ENCODE data around the gene GPA33.

GRCh38 chr1:166947438-166948109 lies 27.8 kb downstream of the ILDR2 start:
- RAMPAGE, long total RNA, result no peak
- RRBS, 2 experiments, result 4 to 6% methylated on average over 8 to 12 of the region's 45 CpGs
CAGE:
- cytosol, long polyA minus RNA, result no peak
- cytosol, long polyA plus RNA, result no peak
- long polyA plus RNA, result no peak
- nucleolus, long total RNA, result no peak
- nucleus, long polyA plus RNA, result no peak
- nucleus, long total RNA, result no peak

- RAMPAGE, long total RNA, result no peak
- RRBS, 2 experiments, result no CpG with 5 or more reads among the region's 20 CpGs
CAGE:
- cytosol, long polyA minus RNA, result no peak
- cytosol, long polyA plus RNA, result no peak
- long polyA plus RNA, result no peak
- nucleolus, long total RNA, result no peak
- nucleus, long polyA plus RNA, result no peak
- nucleus, long total RNA, result no peak
Measured at GRCh38 chr1:167043875-167044580, 46.1 kb downstream of the GPA33 start.

- RAMPAGE, long total RNA, result no peak
- RRBS, 2 experiments, result under 1 to 2% methylated on average over 9 of the region's 29 CpGs
CAGE:
- cytosol, long polyA minus RNA, result no peak
- cytosol, long polyA plus RNA, result no peak
- long polyA plus RNA, result no peak
- nucleolus, long total RNA, result no peak
- nucleus, long polyA plus RNA, result no peak
- nucleus, long total RNA, result no peak
Measured at GRCh38 chr1:167066477-167067062, 23.6 kb downstream of the GPA33 start.

- RAMPAGE, long total RNA, result no peak
- RRBS, 2 experiments, result no CpG with 5 or more reads among the region's 2 CpGs
CAGE:
- cytosol, long polyA minus RNA, result no peak
- cytosol, long polyA plus RNA, result no peak
- long polyA plus RNA, result no peak
- nucleolus, long total RNA, result no peak
- nucleus, long polyA plus RNA, result no peak
- nucleus, long total RNA, result no peak
Measured at GRCh38 chr1:167090230-167091176, at the start of gene GPA33. Gene GPA33 (minus strand): TSS chr1:167090377.

GRCh38 chr1:167105231-167105887 lies 11.5 kb downstream of the STYXL2 start:
- RAMPAGE, long total RNA, result no peak
- RRBS, 2 experiments, result no CpG with 5 or more reads among the region's 10 CpGs
CAGE:
- cytosol, long polyA minus RNA, result no peak
- cytosol, long polyA plus RNA, result no peak
- long polyA plus RNA, result no peak
- nucleolus, long total RNA, result no peak
- nucleus, long polyA plus RNA, result no peak
- nucleus, long total RNA, result no peak

GRCh38 chr1:167239214-167240160 lies 18.8 kb downstream of the POU2F1 start:
- RAMPAGE, long total RNA, result no peak
- RRBS, 2 experiments, result no CpG with 5 or more reads among the region's 5 CpGs
CAGE:
- cytosol, long polyA minus RNA, result no peak
- cytosol, long polyA plus RNA, result no peak
- long polyA plus RNA, result no peak
- nucleolus, long total RNA, result no peak
- nucleus, long polyA plus RNA, result no peak
- nucleus, long total RNA, result no peak

- RAMPAGE, long total RNA, result no peak
- RRBS, 2 experiments, result no CpG with 5 or more reads among the region's 2 CpGs
CAGE:
- cytosol, long polyA minus RNA, result no peak
- cytosol, long polyA plus RNA, result no peak
- long polyA plus RNA, result no peak
- nucleolus, long total RNA, result no peak
- nucleus, long polyA plus RNA, result no peak
- nucleus, long total RNA, result no peak
Measured at GRCh38 chr1:167421734-167422113, 96.6 kb downstream of the CD247 start.

- RAMPAGE, long total RNA, result no peak
- RRBS, 2 experiments, result 11 to 43% methylated on average over 1 of the region's 13 CpGs
CAGE:
- cytosol, long polyA minus RNA, result no peak
- cytosol, long polyA plus RNA, result no peak
- long polyA plus RNA, result no peak
- nucleolus, long total RNA, result no peak
- nucleus, long polyA plus RNA, result no peak
- nucleus, long total RNA, result no peak
Measured at GRCh38 chr1:167437867-167438818, 80.2 kb downstream of the CD247 start.

- RAMPAGE, long total RNA, result no peak
- RRBS, 2 experiments, result no CpG with 5 or more reads among the region's 2 CpGs
CAGE:
- cytosol, long polyA minus RNA, result no peak
- cytosol, long polyA plus RNA, result no peak
- long polyA plus RNA, result no peak
- nucleolus, long total RNA, result no peak
- nucleus, long polyA plus RNA, result no peak
- nucleus, long total RNA, result no peak
Measured at GRCh38 chr1:167474183-167474471, 44.2 kb downstream of the CD247 start.

GRCh38 chr1:167477499-167477901 lies 40.8 kb downstream of the CD247 start:
- RAMPAGE, long total RNA, result no peak
- RRBS, 2 experiments, result no CpG with 5 or more reads among the region's 4 CpGs
CAGE:
- cytosol, long polyA minus RNA, result no peak
- cytosol, long polyA plus RNA, result no peak
- long polyA plus RNA, result no peak
- nucleolus, long total RNA, result no peak
- nucleus, long polyA plus RNA, result no peak
- nucleus, long total RNA, result no peak

DNA sequence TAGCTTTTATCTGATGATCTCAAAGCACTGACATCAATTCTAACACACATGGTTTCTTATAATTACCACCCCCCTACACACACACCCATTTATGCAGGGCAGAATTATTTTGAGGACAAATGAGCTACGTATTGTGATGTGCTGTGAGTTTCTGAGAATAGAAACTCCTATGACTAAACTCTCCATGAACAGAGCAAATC lies 17.9 kb downstream of the CD247 start:
- RAMPAGE, long total RNA, result no peak
- RRBS, 2 experiments, result no CpG with 5 or more reads among the region's 1 CpG
CAGE:
- cytosol, long polyA minus RNA, result no peak
- cytosol, long polyA plus RNA, result no peak
- long polyA plus RNA, result no peak
- nucleolus, long total RNA, result no peak
- nucleus, long polyA plus RNA, result no peak
- nucleus, long total RNA, result no peak

GRCh38 chr1:167514144-167514591 lies 4.2 kb downstream of the CD247 start:
- RAMPAGE, long total RNA, result no peak
- RRBS, 2 experiments, result 95% methylated on average over 3 of the region's 12 CpGs; no CpG with 5 or more reads in 1 of the 2 experiments
CAGE:
- cytosol, long polyA minus RNA, result no peak
- cytosol, long polyA plus RNA, result no peak
- long polyA plus RNA, result no peak
- nucleolus, long total RNA, result no peak
- nucleus, long polyA plus RNA, result no peak
- nucleus, long total RNA, result no peak

GRCh38 chr1:167630725-167631629 lies 945 bp downstream of the RCSD1 start:
- RAMPAGE, long total RNA, result no peak
- RRBS, 2 experiments, result no CpG with 5 or more reads among the region's 12 CpGs
CAGE:
- cytosol, long polyA minus RNA, result no peak
- cytosol, long polyA plus RNA, result start-site peak on the minus strand at chr1:167631085-167631182, 21 and 10 reads in 2 replicates; start-site peak on the minus strand at chr1:167631258-167631342, 16 and 13 reads in 2 replicates
- long polyA plus RNA, result no peak
- nucleolus, long total RNA, result start-site peak on the minus strand at chr1:167631138-167631157, 27 reads; start-site peak on the minus strand at chr1:167631214-167631278, 56 reads
- nucleus, long polyA plus RNA, result start-site peak on the minus strand at chr1:167631083-167631122, 19 and 37 reads in 2 replicates
- nucleus, long total RNA, result no peak

DNA sequence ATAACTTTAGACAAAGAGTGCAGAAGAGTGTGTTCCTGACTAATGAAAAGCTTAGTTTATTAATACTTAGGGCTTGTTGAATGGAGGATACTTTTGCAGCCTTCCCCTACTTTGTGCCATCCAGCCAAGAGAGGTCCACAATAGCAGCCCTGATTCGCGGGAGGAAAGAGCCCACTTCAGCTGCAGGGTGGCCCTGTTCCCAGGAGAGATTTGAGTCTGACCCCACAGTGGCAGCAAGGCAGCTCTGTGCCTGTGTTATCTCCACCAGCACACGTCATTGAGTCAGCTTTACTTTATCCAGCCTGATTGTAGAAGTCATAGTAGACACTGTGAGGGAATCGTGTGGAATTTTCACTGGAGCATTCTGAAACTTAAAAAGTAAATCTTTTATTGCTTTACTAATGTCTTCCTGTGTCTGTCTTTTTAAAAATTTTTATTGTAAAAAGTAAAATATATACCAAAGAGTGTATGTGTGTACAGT lies 35.2 kb downstream of the MPZL1 start:
- RAMPAGE, long total RNA, result no peak
- RRBS, 2 experiments, result no CpG with 5 or more reads among the region's 4 CpGs
CAGE:
- cytosol, long polyA minus RNA, result no peak
- cytosol, long polyA plus RNA, result no peak
- long polyA plus RNA, result no peak
- nucleolus, long total RNA, result no peak
- nucleus, long polyA plus RNA, result no peak
- nucleus, long total RNA, result no peak

DNA sequence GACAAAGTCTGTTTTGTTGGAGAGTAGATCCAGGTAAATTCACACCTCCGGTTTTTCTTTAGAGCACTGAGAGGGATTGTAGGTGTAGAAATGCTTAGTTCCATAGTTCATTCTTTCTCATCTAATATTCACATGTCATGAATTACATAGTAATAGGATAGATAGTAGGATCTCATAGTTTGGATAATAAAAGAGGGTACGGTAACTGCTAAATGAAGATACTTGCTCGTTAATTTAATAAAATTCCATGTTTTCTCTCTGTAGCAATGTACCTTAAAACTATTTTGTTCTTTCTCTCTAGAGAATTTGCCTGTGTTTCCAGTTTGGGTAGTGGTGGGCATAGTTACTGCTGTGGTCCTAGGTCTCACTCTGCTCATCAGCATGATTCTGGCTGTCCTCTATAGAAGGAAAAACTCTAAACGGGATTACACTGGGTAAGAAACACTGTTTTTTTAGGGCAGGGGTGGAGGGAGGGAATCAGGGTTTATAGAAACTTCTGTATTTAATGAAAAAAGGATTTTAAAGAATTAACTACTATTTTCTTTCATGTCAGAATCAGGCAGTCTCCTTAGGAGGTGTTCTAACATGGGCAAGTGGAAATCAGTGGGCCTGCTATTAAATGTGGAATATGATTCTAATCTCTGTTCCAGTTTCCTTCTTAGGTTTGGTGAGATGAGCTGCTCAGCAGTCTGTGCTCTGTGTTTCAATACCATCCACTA lies 51.3 kb downstream of the MPZL1 start:
- RAMPAGE, long total RNA, result no peak
- RRBS, 2 experiments, result no CpG with 5 or more reads among the region's 4 CpGs
CAGE:
- cytosol, long polyA minus RNA, result no peak
- cytosol, long polyA plus RNA, result no peak
- long polyA plus RNA, result no peak
- nucleolus, long total RNA, result no peak
- nucleus, long polyA plus RNA, result no peak
- nucleus, long total RNA, result no peak

GRCh38 chr1:167819684-167820549 lies 94.0 kb downstream of the ADCY10 start:
- RAMPAGE, long total RNA, result no peak
- RRBS, 2 experiments, result no CpG with 5 or more reads among the region's 39 CpGs
CAGE:
- cytosol, long polyA minus RNA, result no peak
- cytosol, long polyA plus RNA, result no peak
- long polyA plus RNA, result no peak
- nucleolus, long total RNA, result no peak
- nucleus, long polyA plus RNA, result no peak
- nucleus, long total RNA, result no peak

GRCh38 chr1:167826270-167826565 lies 87.7 kb downstream of the ADCY10 start:
- RAMPAGE, long total RNA, result no peak
- RRBS, 2 experiments, result no CpG with 5 or more reads among the region's 3 CpGs
CAGE:
- cytosol, long polyA minus RNA, result no peak
- cytosol, long polyA plus RNA, result no peak
- long polyA plus RNA, result no peak
- nucleolus, long total RNA, result no peak
- nucleus, long polyA plus RNA, result no peak
- nucleus, long total RNA, result no peak

GRCh38 chr1:167974680-167975014 lies 37.8 kb upstream of the MPC2 start:
- RAMPAGE, long total RNA, result no peak
- RRBS, 2 experiments, result no CpG with 5 or more reads among the region's 4 CpGs
CAGE:
- cytosol, long polyA minus RNA, result no peak
- cytosol, long polyA plus RNA, result no peak
- long polyA plus RNA, result no peak
- nucleolus, long total RNA, result no peak
- nucleus, long polyA plus RNA, result no peak
- nucleus, long total RNA, result no peak

GRCh38 chr1:168081642-168082839 lies 54.7 kb downstream of the GPR161 start:
- RAMPAGE, long total RNA, result no peak
- RRBS, 2 experiments, result no CpG with 5 or more reads among the region's 11 CpGs
CAGE:
- cytosol, long polyA minus RNA, result no peak
- cytosol, long polyA plus RNA, result no peak
- long polyA plus RNA, result no peak
- nucleolus, long total RNA, result no peak
- nucleus, long polyA plus RNA, result no peak
- nucleus, long total RNA, result no peak

GRCh38 chr1:168183833-168184114 lies 5.0 kb downstream of the TIPRL start:
- RAMPAGE, long total RNA, result no peak
- RRBS, 2 experiments, result no CpG with 5 or more reads among the region's 7 CpGs
CAGE:
- cytosol, long polyA minus RNA, result start-site peak on the plus strand at chr1:168183957-168183965, 19 reads
- cytosol, long polyA plus RNA, result no peak
- long polyA plus RNA, result no peak
- nucleolus, long total RNA, result no peak
- nucleus, long polyA plus RNA, result no peak
- nucleus, long total RNA, result no peak